OVCAR3 (cell line): ENCODE results near the gene ACOX2.

GRCh38 chr3:57956518-57956870 lies 51.7 kb upstream of the FLNB start:
- RRBS: no CpG with 5 or more reads among the region's 3 CpGs

- RRBS: no CpG with 5 or more reads among the region's 4 CpGs
These were observed 13.1 kb downstream of the FLNB start for GRCh38 chr3:58021213-58021875.

DNA sequence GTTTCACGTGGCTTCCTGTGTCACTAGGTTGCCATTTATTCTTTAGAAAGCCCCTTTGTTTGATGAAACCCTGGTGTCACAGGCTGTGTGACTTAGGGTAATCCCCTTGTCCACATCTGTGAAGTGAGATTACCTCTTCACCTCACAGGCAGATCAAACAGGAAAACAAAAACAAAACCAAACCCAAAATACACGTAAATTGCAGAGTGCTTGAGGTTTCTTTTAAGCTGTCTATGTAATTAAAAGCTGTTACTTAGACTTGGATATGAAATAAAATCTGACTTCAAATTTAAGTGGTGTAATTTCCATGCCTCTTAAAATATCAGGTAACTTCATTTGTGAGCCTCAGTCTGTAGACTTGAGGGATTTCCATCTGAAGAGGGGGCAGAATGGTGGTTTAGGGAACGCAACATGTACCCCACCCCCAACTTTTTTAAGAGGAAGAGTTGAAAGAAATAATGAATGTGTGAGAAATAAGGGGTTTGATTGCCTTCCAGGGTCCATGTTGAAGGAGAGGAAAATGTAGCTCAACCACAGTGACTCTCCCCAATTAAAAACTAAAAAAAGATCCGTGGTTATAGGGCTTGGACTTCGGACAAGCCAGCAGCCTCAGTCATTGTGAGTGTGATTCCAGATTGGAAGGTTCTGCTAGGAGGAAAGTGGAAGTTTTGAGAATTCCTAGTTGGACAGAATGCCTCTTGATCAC lies 27.0 kb downstream of the FLNB start:
- RRBS: no CpG with 5 or more reads among the region's 5 CpGs

DNA sequence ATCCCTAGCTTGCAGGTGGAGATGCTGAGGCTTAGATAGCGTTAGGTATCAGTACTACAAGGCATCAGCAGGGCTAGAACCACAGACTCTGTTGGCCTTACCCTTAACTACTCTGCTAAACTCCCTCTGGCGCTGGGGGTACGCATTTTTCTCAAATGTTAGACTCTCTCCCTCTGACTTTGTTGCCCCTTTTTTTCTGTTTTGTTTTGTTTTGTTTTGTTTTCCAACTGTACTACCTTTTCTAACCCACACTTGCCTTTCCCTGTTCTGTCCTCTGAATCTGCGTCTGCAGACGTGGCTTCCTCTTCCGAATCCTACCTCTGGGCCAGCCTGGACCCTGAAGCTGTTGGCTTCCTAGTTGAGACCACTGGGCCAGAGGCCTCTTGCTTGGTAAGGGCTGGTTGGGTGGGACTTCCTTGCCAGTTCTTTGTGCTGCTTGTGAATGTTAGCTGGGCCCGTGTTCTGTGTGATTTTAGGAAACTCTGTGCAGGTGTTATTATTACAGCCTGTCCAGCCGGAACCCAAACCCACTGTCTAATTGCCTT lies 91.2 kb downstream of the FLNB start:
- RRBS: no CpG with 5 or more reads among the region's 8 CpGs

- RRBS: 98% methylated on average over 4 of the region's 8 CpGs
These were observed 93.8 kb downstream of the FLNB start for GRCh38 chr3:58102037-58102366.

GRCh38 chr3:58117242-58118131 lies 93.3 kb downstream of the DNASE1L3 start:
- RRBS: no CpG with 5 or more reads among the region's 13 CpGs

GRCh38 chr3:58120061-58120892 lies 90.5 kb downstream of the DNASE1L3 start:
- RRBS: no CpG with 5 or more reads among the region's 10 CpGs

DNA sequence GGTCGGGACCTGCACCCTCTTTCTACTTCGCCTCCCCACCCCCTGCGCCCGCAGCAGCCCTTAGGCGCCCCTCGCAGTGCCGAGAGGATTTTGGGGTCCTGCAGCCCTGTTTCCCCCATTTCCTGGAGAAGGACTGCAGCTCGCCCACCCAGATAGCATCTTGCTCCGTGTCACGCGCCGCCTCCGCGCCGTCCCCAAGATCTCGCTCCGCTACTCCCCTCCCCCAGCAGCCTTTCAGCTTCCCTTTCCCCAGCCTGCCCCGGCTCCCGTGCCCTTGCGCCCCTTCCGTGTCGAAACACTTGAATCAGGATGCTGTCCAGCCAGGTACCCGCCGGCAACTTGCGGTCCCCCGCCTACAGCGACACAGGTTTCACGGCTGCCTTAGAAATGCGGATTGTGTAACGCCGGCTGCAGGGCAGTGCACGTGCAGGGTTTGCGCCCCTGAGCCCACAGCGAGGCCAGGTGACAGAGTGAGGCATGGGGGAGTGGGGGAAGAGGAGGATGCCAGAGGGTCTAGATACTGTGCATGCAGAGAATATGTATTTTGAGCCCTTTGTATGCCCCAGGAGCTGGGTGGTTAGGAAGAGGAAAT lies 687 bp downstream of the ABHD6 start:
- RRBS: 11% methylated on average over 14 of the region's 34 CpGs

GRCh38 chr3:58271924-58272239 lies 34.2 kb upstream of the RPP14 start:
- RRBS: no CpG with 5 or more reads among the region's 6 CpGs

- RRBS: no CpG with 5 or more reads among the region's 2 CpGs
These were observed 33.8 kb upstream of the RPP14 start for GRCh38 chr3:58272253-58272655.

- RRBS: no CpG with 5 or more reads among the region's 7 CpGs
These were observed 20.5 kb upstream of the KCTD6 start for GRCh38 chr3:58471277-58471929.

DNA sequence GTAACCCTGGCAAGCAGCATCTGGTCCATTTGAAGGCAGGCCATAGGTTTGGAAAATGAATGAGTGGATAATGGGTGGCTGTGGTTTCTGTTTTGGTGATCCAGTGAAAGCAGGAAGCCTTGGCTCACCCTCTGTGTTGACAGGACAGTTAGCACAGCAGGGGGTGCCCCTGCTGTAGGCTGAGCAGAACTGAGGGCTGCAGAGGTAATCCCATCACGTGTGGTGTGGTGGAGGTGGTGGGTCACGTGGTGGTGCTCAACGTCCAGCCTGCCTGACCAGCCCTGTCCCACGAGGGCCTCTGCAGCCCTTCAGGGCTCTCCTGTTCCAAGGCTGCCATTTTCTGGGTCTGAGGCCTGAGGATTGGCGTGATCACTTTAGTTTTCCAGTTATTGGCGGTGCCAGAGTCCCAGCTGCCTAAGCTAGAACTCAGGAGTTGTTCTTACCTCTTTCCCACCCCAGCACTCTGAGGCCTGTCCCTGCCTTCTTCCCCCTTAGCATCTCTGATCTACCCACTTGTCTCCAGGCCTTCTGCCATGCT lies 15.9 kb downstream of the ACOX2 start:
- RRBS: no CpG with 5 or more reads among the region's 6 CpGs

DNA sequence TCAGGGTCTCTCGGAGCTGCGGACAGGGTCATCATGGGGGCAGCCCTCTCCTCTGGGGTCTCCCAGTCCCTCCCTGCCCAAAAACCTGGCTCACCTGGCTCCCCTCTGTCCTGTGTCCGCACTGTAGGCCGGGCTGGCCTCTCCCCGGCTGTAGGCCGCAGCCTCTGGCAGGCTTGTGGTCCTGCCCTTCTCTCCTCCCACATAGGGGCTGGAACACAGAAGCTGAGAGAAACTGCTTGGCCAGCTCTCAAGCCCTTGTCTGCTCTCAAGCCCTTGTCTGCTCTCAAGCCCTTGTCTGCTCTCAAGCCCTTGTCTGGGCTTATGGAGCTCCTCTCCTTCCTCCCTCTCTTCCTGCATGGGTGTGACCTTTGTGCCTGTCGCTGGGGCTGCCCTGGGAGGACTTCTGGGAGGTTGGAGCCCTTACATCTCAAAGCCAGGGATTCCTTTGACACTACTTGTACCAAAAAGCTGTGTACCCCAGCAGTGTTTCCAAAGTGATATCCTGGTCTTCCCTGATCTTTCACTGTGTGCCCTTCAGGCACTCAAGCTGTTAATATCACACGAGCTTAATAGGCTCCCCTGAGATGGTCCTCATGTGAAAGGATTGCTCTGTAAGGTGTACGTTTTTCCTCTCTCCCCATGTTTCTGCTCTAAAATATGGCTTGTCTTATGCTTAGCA lies at the start of gene ACOX2:
ACOX2 (minus strand) TSS at position 166 of the 679 bp plus-strand sequence.
- RRBS: no CpG with 5 or more reads among the region's 9 CpGs

DNA sequence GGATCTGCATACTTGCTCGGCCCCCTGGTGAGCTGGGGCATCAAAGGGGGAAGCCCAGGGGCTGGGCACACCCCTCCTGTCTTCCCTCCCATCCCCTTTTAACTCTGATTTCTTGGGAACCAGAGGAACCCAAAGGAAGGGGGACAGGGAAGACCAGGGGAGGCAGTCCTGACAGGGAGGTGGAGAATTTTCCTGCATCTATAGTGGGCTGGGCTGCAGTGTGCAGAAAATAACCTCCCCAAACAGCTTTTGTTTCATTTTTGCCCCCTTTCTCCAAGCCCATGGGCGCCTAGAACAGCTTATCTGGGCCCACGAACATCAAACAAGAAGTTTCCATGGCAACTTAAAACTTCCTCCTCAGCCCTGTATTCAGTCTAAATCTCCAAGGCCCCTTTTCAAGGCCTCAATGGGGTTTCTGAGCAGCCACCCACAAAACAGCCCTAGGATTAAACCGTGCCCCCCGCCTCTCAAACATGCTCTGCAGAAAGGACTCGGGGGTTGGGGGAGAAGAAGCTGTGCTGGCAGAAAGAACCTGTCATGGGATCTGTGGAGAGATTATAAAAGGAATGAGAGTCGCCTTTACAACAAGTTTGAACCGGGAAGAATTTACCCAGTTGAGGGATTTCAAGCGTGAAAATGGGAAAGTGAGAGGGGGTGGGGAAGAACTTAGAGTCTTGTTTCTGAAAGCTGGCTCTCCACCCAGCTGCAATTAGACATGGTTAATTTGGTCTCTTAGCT lies 4.1 kb upstream of the FAM107A start:
- RRBS: no CpG with 5 or more reads among the region's 9 CpGs

- RRBS: no CpG with 5 or more reads among the region's 4 CpGs
These were observed 9.1 kb downstream of the FAM3D start for GRCh38 chr3:58657503-58657903.

- RRBS: no CpG with 5 or more reads among the region's 3 CpGs
These were observed 118.5 kb upstream of the FAM3D start for GRCh38 chr3:58785106-58785422.

DNA sequence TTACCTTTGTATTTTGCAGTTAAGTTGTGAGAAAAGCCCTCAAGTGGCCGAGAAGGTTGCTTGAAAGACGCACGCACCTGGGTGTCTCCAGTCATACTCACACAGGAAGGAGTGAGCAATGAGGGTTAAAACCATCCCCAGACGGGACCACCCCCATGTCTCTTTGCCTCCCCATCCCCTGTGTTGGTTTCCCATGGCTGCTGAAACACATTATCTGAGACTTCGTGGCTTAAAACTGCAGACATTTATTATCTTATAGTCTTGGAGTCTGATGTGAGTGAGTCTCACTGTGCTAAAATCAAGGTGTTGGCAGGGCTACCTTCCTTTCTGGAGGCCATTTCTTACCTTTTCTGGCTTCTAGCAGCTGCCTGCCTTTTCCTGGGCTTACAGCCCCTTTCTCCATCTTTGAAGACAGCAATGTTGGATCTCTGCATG lies 376.2 kb upstream of the CFAP20DC start:
- RRBS: no CpG with 5 or more reads among the region's 5 CpGs

- RRBS: no CpG with 5 or more reads among the region's 8 CpGs
These were observed 556.6 kb upstream of the CFAP20DC start for GRCh38 chr3:59606426-59606858.

DNA sequence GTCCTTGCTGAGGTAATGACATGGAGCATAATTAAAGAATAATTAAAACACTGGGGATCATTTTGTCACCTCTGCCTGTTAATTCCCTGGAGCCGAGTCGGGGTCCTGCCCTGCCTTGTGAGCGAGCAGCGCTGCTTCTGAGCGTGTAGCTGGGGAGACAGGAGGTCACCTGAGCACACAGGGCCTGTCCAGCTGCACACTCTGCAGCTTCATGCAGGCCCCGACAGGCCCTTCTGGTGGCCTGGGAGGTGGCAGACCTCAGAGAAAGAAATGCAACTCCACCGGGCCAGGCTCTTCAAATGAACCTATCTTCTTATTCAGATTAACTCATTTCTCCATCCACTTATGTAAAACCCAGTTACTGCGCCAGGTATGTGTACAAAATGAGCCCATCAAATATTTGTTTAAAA lies 628.2 kb upstream of the CFAP20DC start:
- RRBS: no CpG with 5 or more reads among the region's 8 CpGs

- RRBS: no CpG with 5 or more reads among the region's 2 CpGs
These were observed 287.2 kb downstream of the FHIT start for GRCh38 chr3:60964018-60964545.